ReNcell CX (cell line): ENCODE data around the gene RFX7.

GRCh38 chr15:52677496-52677748 lies 1.8 kb downstream of the ATOSA start:
- PRO-cap = no peak

GRCh38 chr15:52752884-52753339 lies 37.2 kb downstream of the ONECUT1 start:
- PRO-cap = no peak

DNA sequence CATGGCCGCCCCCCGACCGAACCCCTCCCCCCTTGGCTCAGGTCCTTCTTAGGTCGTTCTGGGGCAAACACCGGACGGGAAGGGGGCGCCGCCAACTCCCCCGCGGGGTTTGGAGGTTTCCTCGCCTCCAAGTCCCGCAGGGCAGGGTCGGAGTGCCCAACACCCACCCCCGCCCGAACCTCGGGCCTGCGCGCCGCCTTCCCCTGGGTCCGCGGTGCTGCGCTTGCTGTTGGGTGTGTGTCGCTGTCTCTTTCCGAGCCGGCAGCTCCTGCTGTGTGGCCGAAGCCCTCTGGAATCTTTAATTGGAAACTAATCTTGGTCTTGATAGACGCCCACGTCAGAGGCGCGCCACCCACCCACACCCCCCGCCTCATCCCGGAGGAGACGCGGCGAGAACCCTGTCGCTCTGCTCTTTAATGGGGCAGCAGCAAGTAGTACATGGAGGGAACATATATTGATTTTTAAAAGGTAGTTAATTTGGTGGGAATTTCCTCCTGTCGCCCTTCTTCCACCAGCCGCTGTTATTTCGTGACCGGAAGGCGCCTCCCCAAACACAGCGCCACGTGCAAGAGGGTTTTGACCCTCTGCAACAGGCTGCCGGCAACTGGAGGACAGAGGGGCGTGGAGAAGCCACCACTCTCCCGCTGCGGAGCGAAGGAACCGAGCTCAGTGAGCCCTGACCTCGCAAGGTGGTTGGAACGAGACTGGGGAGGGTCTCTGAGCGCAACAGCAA lies 4.6 kb downstream of the ONECUT1 start:
- PRO-cap = no peak

DNA sequence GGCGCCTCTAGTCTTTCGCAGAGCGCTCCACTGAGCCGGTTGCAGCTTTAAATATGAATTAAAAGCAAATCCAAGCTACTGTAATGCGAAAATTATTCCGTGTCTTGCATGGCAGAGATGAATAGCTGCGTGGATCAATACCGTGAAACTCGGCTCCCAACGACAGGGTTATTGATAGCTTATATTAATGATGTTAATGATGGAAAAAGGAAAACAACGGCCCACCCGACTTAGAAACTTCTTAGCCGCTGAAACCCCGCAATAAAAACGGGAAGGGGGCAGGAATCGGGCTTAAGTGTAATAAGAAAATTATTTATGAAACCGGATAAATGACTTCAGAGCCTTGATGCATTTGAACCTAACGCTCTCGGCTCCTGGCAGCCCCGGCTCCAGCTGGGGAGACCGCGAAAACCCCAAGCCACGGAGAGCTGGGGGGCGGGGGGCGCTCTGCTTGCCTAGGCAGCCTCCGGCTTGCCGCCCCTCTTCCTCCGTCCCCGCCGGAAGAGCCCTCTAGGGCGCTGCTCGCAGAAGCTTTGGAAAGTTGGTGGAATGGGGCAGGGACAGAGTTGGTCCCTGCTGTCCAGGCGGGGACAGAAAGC lies 7.6 kb upstream of the ONECUT1 start:
- PRO-cap = no peak

GRCh38 chr15:52824519-52824960 lies 34.4 kb upstream of the ONECUT1 start:
- PRO-cap = no peak

- PRO-cap = no peak
These were observed 244.6 kb upstream of the ONECUT1 start for GRCh38 chr15:53034535-53035302.

GRCh38 chr15:53445484-53445856 lies 314.0 kb downstream of the WDR72 start:
- PRO-cap = no peak

DNA sequence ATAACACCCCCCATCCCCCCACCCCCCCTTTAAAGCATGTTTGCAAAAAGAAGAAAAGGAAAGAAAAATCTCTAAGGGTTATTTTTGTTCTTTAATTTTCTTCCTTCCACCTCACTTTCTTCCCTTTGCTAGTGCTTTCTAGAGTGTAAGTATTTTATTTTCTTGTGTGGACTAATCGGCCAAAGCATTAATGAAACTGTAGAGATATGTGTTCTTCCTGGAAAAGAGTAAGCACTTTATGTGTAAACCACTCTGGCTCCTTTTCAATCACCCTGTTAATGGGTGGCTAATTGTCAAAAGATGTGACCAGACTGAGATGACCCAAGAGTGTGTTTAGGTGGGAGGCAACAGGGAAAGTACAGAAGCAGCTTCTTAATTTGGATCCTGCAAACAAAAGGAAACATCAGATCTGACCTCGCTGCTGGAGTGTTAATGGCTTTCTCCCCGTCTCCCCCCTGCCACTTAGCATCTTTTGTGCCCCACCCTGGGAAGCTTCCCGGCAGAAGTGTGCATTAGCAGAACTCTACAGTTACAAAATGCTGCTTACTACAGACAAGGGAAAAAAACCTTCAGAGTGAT lies 311.3 kb downstream of the WDR72 start:
- PRO-cap = no peak

DNA sequence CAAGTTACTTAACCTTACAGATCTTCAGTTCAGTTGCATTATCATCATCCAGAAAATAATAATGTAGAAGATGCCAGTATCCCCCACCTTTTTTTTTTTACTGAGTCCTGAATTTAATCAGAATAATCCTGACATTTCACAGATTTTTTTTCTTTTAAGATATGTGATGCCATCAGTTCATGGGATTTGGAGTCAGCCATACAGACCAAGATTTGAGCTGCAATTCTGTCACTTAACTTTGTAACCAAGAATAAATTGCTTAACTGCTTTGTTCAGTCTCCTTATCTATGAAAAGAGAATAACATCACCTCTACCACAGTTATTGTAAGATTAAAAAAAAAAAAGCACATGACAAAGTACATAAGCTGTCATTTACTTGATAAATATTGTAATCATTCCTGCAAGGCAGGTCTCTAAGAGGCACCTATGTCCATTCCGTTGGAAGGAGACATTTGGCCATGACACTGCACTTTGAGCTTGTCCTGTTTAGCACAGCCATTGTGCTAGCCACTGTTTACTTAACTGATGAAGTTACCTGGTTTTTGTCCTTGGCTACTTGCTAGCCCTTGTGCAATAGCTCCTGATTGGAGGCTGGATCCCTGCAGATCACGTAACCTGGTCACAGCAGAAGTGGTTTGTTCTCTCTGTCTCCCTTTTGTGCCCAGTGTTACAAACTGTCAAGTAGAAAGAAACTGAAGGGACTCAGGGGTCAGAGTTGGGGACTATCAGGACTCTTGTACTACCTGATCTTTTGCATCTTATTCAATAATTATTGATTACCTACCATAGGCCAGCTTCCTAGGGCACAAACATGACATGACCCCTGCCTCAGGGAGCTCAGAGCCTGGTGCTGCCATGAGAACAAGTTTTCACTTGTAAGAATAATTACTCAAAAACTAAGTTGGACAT lies 306.0 kb downstream of the WDR72 start:
- PRO-cap = no peak

- PRO-cap = no peak
These were observed 73.7 kb upstream of the WDR72 start for GRCh38 chr15:53833255-53833477.

DNA sequence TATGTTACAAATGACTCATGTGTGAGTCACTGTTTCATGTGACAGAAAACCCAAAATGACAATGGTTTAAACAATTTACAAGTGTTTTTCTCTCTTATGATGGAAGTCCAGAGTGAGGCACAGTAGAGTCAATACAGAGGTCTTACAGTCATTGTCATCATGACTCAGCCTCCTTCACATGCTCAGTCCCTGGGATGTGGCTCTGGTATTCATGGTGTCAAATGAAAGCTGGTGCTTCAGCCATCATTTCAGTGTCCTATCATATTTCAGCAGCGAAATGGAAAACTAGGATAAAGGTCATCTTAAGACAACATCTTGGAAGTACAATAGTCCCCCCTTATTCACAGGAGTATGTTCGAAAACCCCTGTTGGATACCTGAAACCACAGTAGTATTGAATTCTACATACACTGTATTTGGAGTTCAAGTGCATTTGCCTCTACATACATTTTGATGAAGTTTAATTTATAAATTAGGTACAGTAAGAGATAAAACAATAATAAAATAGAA lies 393.2 kb downstream of the RSL24D1 start:
- PRO-cap = no peak

- PRO-cap = no peak
These were observed 25.4 kb upstream of the RSL24D1 start for GRCh38 chr15:55221728-55223024.

DNA sequence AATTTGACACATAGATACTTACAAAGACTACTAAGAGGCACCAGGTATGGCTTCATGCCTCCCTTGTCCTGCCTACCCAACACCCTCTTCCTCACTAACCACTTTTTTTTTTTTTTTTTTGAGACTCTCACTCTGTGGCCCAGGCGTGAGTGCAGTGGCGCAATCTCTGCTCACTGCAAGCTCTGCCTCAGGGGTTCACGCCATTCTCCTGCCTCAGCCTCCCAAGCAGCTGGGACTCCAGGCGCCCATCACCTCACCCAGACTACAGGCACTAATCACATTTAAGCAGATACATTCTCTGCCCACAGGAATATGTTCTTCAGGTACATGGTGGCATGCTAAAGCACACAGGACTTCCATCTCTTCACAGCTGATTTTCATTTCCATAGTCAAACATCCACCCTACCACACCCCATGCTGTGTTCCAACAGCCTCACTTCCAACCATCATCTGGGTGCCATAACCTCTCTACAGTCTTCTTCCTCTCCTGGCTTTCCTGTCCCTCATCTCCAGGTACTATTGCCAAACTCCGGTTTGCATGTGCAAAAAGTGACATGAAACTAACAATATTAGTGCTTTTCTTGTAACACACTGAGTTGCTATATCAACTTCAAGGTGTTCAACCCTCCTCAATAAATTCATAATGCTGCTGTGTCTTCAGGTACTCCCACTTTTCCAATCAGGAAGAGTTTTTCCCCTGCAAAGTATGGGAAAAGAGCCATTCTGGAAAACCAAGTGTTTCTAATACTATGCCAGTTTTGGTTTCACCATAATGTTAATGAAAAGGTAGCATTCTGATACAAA lies 41.6 kb downstream of the RAB27A start:
- PRO-cap = no peak

DNA sequence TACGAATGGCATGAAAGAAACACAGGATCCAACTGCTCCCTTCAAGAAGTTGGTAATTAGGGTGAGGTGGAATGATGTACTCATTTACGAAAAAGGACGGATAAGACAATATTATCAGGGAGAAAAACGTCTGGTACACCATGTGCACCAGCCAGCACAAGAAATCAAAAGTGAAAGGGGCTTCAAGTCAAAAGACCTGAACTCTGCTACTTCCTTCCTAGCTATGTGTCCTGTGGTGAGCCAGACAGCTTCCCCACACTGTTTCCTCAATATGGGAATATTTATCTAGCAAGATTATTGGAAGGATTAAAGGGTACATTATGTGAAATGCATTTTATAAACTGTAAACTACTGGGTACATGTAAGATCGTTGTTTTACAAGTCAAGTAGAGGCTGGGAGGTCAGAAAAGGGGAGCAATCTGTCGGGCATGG lies 33.9 kb downstream of the RAB27A start:
- PRO-cap = no peak

GRCh38 chr15:55360285-55361079 lies 41.5 kb downstream of the PIGB start:
- PRO-cap = no peak

- PRO-cap = no peak
These were observed 35.4 kb downstream of the CCPG1 start for GRCh38 chr15:55372655-55373200.

DNA sequence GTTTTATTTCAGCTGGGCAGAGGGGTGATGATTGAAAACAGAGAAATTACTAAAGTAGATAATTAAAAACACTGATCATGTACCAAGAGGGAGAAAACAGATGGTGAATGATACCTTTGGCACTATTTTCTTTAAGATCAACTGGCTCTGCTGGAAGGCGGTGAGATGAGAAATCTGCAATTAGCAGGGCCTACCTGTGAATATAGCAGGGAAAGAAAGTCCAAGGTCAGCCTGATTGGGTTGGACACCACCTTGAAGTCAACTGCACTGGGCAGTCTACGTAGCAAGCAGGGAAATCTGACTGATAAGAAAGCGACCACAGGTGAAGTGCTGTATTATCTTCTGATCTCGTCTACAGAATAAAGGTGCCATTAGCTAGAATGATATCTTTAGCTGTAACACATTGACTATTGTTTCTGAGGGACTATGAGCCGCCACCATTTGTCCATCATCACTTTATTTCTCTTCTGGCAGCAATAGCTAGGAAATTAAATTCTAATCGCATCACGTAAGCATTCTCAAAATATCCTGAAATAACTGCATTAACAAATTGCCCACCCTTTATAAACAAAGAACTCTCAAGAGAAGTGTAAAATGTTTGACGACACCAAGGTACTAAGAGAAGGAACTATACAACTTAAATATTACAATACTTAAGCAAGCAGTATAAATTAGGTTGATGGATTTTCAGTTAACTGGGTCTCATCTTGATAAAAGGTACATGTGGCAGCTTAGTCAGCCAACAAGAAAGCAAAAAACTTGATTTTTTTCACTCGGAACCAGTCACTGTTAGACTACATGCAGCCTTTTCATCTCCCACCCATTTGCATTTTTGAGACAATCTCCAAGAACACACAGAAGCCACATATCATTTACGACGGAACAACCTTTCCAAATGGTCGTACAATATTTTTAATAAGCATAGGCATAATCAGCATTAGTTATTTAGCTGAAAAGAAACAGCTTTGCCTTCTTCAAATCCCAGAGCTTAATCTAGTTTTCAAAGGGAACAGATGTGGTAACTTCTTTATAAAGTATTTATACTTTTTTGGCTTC lies 1.3 kb downstream of the NEDD4 start:
- PRO-cap = no peak

DNA sequence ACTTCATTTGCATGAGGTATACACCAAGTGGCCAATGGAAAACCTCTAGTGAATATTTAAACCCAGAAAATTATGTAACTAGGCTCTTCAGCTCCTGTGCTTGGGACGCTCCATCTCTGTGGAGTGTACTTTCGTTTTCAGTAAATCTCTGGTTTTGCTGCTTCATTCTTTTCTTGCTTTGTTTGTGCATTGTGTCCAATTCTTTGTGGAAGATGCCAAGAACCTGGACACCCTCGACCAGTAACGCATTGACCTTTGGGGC lies 50.3 kb upstream of the NEDD4 start:
- PRO-cap = no peak

DNA sequence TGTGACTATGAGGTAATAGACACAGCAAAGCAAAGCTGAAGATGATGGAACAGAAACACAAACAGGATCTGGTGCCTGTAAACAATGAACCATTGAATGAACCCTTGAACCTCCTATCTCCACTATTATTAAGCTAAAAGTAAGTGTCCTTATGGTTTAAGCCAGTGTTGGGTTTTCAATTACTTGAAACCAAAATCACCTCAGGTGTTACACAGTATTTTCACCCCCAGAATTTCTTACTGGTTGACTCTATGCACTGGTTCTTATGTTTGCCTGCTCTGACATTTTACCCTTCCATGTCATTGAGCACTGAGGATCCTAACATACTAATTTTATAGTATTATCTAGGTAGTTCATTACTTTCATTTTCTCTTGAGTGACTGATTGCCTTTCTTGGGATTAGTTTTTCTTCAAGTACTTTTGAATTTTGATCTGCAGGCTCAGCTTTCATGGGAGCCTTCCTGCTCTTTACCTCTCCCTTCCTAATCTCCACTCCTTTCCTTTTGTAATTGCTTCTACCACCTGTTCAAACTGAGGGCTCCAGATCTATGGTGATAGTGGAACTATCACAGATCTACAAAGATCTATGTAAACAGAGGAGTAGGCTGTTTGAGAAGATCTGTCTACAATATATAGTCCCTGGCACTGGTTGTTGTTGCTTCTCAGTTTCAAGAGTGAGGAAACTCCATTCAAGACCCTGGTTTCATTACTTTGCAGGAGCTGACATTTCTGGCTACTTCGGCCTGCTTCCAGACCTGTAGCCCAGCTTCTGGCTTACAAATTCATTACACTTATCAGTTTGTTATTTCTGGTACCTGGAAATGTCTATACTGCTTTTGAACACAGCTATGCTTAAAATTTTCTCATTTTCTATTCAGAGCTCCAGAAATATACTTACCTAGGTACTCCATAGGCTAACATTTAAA lies 96.2 kb upstream of the NEDD4 start:
- PRO-cap = no peak

GRCh38 chr15:56243554-56244104 lies at the start of gene RFX7:
Gene RFX7 (minus strand): TSS chr15:56243879.
- PRO-cap = bidirectional peak, plus-strand start at chr15:56243944, minus-strand start at chr15:56243902